Myometrial cell (primary cell): ENCODE data around the gene OPALIN.

GRCh38 chr10:95313846-95315128, 23.5 kb upstream of the PDLIM1 start:
- RAMPAGE, long total RNA: no peak

- RAMPAGE, long total RNA: no peak
These were observed 87.0 kb upstream of the PDLIM1 start for GRCh38 chr10:95377560-95378459.

GRCh38 chr10:95434195-95435144, 126.7 kb downstream of the SORBS1 start:
- RAMPAGE, long total RNA: no peak

GRCh38 chr10:95499474-95500201, 61.5 kb downstream of the SORBS1 start:
- RAMPAGE, long total RNA: no peak

DNA sequence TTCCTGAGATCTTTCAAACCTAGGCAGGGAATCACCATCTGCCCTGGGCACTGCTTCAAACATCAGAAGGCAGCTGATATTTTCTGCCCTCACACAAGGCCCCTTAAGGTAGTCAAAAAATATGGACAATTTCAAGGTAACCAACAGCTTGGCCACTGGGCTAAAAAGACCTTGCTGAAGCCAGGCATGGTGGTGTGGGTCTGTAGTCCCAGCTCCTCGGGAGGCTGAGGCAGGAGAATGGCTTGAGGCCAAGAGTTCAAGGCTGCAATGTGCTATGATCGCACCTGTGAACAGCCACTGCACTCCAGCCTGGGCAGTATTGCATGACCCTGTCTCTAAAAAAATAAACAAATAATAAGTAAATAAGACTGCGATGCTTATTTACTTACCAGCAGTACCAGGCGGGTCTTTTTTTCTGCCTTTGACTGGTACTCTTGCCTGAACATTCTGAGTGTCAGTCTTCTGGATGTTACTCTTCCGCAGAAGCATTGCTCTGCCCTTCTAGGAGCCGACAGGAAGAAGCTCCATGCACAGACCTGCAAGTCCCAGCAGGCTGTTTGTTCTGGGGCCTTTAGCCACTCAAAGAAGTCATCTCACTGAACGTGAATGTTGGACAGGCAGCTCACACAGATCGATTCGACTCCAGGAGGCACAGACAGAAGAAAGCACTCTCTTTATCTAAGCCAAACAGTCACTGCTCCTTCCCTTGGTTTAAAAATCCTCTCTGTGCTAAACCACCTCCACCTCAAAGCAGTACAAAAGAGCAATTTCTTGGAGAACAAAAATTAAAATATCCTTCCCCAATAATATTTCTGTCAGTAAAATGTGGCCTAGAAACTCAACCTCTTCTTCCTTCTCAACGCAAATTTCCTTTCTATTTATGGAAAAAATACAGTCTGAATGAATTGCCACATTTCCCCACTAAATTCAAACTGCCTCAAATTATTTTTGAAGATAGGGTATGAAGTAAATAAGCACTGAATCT, 59.5 kb downstream of the SORBS1 start:
- RAMPAGE, long total RNA: no peak

- RAMPAGE, long total RNA: no peak
These were observed 25.1 kb downstream of the SORBS1 start for GRCh38 chr10:95535910-95536597.

DNA sequence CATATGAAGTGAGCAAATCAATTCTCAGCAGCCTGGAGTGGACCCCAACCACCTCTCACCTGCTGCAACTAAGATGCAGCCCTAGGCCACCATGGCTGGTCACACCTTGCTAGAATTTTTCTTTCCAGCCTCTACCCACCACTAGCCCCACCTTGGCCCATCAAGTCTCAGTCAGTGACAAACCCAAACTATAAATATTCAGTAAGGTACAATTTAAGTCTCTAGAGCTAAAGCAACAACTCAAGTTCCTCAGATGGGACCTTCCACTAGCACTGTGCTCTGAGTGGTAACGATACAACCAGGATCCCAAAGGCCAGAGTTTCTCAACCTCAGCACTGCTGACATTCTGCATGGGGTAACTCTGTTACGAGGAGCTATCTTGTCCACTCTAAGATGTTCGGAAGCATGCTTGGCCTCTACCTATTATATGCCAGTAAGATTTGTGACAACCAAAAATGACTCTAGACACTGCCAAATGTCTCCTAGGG, 22.2 kb downstream of the SORBS1 start:
- RAMPAGE, long total RNA: no peak

- RAMPAGE, long total RNA: no peak
These were observed 1.6 kb upstream of the SORBS1 start for GRCh38 chr10:95562834-95563129.

- RAMPAGE, long total RNA: no peak
These were observed 5.2 kb upstream of the ALDH18A1 start for GRCh38 chr10:95661715-95662175.

DNA sequence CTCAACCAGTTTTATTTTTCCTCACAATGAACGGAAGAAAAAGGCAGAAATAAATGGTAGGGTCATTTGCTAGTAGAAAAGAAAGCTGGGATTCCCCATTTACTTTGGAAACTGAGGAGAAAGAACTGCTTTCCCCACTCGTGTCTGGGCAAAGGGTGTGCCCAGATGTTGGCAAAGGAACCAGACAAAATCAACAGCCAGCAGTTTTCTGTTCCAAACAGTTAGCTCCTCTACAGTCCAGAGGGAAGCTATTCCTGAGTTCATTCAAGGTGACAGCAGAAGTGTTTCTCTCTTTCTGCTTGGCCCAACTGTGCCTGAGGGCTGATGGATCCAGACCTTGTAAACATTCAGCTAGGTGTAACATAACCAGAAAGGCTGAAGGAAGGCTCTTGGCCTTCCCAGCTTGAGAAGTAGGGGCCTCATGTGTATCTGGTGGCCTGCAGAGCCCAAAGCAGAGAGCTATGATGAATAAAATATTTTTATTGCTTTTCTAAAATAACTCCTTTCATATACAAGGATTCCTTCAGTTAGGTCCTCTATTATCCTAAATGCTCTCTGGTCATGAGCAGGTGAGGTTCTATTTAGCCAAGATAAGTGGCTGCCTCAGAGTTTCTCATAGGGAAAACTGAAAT, 7.0 kb upstream of the ALDH18A1 start:
- RAMPAGE, long total RNA: no peak

GRCh38 chr10:95784061-95784846, 28.3 kb downstream of the ENTPD1 start:
- RAMPAGE, long total RNA: no peak

- RAMPAGE, long total RNA: no peak
These were observed 13.4 kb downstream of the BLNK start for GRCh38 chr10:96257760-96258549.

DNA sequence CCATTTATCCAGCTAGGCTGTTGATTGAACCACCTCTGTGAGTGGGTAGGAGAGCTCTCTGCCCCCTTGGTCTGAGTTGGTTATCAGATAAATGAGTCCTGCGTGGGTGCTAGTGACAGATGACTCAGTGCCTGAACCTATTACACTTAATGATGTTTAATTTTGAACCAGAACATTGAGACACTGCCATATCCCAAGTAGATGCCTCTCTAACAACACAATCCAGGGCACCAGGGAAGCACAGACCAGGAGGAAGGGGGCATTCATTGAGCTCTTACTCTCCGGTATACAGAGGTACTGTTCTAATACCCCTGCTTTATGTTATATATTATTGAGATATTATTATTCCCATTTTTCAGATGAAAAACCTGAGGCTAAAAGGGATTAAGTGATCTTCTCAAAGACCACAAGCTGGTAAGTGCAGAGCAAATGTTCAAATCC, 9.3 kb downstream of the BLNK start:
- RAMPAGE, long total RNA: no peak

DNA sequence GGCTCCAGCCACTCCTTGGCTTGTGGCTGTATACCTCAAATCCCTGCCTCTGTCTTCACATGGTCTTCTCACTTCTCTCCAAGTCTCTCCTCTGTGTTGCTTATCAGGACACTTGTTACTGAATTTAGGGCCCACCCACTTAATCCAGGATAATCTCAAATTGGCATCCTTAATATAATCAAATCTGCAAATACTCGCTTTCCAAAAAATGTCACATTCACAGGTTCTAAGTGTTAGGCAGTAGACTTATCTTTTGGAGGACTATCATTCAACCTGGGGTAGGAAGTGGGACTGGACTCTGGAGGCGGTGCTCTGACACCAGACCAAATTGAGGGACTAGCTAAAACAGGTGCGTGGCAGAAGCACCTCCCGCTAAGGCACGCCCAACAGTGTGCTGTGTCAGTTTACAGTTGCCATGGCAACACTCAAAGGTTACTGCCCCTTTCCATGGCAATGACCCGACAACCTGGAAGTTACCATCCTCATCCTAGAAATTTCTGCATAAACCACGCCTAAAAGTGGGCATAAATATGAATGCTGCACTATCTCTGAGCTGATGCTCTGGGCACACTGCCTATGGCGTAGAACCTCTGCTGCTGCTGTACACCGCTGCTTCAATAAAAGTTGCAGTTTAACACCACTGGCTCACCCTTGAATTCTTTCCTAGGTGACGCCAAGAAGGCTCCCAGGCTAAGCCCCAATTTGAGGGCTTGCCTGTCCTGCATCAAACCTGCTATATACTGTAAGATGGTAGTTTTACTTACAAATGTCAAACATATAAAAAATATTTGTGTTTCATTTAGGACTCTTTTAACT, 14.0 kb upstream of the BLNK start:
- RAMPAGE, long total RNA: no peak

DNA sequence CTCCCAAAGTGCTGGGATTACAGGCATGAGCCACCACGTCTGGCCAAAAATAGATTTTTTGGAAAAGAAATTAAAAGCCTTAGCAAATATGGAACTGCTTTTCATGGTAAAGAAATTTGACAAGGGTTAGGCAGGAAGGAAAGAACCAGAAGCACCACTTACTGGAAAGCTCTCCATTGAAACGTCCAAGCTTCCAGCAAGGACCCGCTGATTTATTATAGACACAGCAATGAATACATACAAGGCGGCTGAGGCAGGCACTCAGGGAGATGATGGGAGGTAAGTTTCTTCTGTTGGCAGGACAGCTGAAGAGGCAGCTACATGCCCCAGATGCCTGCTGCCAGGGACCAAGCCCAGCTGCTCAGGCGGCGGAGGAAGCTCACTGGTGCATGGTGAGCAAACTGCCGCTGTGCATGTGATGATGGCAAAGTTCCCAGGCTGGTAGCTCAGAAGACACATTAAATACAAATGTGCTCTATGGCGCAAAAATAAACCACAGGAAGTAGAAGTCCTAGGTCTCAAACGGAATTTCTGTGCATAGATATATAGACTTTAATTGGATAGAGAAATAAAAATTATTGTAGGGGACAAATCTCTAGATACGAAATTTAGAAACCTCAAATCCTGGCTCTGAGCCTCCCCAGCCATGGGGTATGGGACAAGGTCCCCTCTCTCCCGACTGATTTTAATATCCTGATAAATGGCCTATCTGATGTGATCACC, 2.3 kb downstream of the DNTT start:
- RAMPAGE, long total RNA: no peak

DNA sequence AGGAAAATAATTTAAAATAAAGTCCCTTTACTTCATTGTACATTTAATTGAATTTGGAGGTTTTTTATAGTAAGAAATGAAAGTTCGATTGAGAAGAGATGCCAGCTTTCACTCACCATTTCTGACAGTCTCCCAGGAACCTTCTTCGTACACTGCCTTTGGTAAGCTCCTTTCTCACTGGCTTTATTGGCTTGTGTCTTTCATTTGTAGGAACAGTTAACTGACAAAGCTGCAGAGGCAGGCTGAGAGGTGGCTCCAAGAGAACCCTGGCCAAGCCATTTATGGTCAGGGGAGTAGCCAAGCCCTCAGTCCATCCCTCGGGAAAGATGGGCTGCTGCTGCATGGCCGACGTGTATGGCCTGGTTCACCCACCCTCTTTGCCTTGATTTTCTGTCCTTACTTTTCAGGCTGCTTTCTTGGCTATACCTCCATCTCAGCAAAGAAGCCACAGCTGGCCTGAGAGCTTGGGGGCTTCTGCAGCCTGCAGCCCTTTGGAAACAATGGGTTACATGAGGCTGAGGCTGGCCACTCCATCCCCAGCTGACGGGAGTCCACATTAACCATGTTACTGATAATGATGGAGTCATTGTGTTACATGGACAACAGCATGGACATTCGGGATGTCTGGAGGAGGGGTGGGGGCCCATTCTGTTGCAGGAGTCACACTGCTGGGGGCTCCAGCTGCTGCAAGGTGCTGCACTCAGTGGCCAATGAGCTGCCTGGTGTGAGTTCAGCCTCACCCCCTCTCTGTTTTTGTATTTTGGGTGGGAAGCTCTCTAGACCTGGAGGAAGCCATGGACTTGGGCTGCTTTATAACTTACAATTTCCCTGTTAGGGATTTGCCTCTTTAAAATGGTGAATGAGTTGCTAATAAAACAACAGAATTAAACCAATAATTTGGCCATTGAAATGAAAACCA, at the start of gene OPALIN:
Gene OPALIN (minus strand): TSS at position 225 of the 919 bp plus-strand sequence.
- RAMPAGE, long total RNA: no peak

DNA sequence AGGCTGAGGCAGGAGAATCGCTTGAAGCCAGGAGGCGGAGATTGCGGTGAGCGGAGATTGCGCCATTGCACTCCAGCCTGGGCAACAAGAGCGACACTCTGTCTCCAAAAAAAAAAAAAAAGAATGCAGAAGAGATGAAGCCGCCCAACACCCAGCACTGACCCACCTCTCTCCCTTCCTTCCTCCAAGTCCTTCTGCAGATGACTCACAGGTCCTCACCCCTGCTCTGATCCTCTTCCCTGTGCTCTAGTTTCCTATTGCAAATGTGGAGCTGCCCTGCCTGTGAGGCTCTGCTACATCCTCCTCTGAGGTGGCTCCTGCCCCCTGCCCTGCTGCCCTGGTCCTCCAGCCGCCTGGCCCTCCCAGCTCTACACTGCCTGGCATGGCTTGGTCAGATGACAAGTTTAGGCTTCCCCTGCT, 22.1 kb upstream of the OPALIN start:
- RAMPAGE, long total RNA: no peak

- RAMPAGE, long total RNA: no peak
These were observed 17.4 kb upstream of the TLL2 start for GRCh38 chr10:96531041-96531670.

- RAMPAGE, long total RNA: no peak
These were observed 1.4 kb downstream of the TM9SF3 start for GRCh38 chr10:96585375-96585921.

DNA sequence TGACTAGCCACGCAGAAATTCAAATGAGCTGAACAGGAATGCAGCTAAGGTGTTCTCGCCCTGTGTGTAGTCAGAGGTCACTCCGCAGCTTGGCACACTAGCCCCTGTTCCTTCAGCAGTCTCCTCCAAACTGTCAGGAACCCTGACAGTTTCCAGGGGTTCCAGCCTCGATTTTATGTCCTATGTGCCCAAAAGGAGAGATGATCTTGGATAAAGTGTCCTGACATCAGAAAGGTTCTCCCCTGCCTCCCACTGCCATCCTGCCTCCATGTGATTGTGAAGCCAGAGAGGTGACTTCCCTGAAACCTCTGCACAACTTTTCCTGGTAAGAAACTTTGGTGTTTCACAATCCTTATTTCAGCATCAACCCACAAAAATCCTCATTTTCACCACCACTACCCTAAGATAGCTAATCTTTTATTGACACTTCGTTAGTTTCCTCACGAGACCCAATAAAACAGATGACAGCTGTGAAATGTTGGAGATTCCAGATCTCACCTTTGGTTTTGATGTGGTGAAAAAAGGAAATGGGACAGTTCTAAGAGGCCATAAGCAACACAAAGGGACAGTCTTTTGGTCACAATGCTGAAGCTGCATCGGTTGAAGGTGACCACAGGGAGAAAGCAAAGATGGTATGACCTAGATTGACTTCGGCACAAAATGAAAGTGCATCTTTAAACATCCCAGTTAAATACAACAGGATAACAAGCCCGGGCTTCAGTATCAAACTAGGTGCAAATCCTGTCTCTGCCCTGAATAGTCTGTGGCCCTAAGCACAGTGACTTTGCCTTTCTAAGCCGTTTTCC, 59.9 kb upstream of the TM9SF3 start:
- RAMPAGE, long total RNA: no peak